A172 (cell line): Measurements from ENCODE around the genes GLIS2, ROGDI and ALG1.

- RAMPAGE, long total RNA: no peak
Measured at GRCh38 chr16:4273884-4274645, 1.2 kb upstream of the TFAP4 start.

- RAMPAGE, long total RNA: no peak
Measured at GRCh38 chr16:4288254-4288960, 15.6 kb upstream of the TFAP4 start.

- RAMPAGE, long total RNA: no peak
Measured at GRCh38 chr16:4314436-4315193, 1.3 kb upstream of the GLIS2 start.

DNA sequence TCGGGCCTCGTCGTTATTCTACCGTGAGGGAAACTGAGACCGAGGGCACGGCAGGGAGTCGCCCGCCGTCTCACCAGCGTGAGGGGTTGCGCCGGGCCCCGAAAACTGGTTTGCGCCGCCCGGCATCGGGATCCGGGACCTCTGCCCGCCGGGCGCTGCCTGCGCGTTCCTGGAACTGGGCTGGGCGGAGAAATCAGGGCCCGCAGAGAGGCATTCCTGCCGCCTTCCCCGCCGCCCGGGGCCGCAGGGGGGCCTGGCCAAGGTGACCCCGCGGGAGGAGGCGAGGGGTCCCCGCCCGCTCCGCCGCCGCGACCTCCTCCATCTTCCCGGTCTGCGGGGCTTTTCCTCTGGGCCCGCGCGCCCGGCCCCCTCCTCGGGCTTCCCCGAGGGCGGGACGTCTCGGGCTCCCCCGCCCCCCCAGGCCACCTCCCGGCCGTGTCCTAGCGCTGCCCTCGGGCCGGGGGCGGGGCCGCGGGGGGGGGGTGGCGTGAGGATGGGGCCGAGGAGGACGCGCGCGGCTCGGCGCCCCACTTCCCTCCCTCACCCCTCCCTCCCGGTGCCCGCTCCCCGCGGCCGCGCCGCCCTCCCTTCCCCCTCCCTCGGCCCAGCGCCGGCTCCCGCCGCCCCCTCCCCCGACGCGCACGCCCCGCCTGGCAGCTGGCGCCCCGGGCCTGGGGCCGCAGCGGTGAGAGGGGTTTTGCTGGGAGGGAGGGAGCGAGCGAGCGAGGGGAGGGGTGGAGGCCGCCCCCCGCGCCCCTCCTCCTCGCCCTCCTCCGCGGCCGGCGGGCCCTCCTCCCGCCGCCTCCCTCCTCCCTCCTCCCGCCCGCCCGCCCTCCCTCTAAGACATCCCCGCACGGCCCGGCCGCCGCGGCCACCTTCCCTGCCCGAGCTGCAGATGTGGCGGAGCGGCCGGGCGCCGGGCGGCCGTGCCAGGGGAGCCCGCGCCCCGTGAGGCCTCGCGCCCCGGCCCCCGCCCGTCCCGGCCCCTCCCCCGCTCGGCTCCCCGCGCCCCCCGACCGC, at the start of gene GLIS2:
TSS of gene GLIS2 (plus strand) at position 874 of the 1,020 bp plus-strand sequence.
- RAMPAGE, long total RNA: no peak

DNA sequence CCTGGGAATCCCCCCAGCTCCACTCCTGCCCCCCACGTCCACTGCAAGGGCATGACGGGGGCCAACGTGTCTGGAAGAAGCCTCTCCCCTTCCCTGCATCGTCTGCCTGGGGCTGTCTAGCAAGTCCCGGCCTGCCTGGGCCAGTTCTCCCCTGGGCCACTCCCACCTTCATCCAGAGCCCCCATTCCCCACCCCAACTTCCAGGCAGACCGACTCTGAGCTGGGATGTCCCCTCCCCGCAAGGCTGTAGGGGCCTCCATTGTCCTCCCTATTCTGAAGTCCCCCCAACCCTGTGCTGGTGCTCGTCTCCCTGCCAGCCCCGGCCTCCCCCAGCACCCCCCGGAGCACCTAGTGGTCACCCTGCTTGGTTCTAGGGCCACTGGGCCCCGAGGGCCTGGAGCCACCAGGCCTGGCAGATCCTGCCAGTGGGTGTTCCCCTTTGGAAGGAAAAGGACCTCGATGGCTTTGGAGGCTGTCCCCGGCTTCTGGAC, 4.7 kb downstream of the GLIS2 start:
- RAMPAGE, long total RNA: no peak

- RAMPAGE, long total RNA: no peak
Measured at GRCh38 chr16:4336902-4337911, 13.9 kb downstream of the PAM16 start.

- RAMPAGE, long total RNA: no peak
Measured at GRCh38 chr16:4344137-4344731, 6.9 kb downstream of the PAM16 start.

DNA sequence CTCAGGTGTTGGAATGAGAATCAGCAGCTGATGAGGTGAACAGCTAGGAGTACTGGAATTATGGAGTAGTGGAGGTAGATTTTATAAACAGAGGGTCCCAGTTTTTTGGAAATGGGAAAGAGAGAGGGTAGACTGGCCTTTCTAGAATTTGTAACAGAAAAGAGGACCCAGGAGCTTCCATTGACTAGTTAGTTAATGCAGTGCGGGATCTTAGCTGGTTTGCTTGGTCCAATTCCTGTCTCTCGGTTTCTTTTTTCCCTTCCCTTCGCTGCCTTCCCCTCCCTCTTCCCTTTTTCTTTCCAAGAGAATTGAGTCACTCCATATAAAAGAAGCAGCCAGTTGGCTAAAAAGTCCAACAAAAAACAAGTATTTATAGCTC, 24.7 kb downstream of the HMOX2 start:
- RAMPAGE, long total RNA: no peak

- RAMPAGE, long total RNA: no peak
Measured at GRCh38 chr16:4521807-4522879, 16.4 kb downstream of the CDIP1 start.

DNA sequence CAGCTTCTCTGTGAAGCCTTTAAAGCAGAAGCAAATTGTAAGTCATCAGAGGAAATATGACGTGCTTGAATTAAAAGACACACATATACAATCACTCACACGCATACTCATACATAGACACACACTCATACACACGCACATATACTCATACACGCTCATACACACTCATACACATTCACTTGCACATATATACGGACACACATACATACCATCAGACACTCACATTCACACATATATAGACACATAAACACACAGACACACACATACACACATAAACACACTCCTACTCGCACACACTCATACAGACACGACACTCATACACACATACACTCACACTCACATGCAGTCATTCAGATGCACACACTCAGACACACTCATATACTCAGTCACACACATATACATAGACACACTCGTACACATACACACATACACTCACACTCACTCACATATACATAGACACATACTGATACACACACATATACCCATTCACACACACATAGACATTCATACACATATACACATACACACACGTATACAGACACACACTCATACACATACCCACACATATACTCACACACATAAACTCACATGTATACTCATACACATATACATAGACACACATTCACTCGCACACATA, 25.0 kb upstream of the NUDT16L1 start:
- RAMPAGE, long total RNA: no peak

DNA sequence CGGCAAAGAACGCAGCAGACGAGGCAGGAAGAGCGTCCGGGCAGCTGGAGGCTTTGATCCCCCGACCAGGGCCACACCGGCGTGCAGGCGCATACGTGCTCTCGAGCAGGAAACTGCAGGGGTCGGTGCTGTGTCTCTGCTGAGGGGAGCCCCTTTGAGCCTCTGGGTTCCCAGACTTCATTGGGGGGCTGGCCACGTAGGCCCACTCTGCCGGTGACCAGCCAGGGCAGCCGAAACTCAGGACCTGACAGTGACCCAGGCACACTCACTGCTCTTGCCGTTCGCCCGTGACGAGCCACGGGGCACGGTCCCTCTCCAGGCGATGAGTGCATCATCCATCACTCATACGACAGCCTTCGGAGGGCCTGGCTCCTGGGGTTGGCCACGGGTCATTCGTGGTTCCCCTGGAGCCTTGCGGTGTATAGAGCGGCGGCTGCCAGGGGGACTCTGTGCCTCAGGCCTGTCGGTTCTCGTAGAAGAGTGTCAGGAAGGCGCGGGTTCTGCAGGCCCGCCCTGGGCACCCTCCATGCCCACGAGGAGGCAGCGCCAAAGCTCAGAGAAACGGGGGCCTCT, 11.3 kb upstream of the NUDT16L1 start:
- RAMPAGE, long total RNA: no peak

GRCh38 chr16:4690576-4691396, 2.6 kb upstream of the NUDT16L1 start:
- RAMPAGE, long total RNA: no peak

GRCh38 chr16:4692550-4693270, 652 bp upstream of the NUDT16L1 start:
- RAMPAGE, long total RNA: no peak

DNA sequence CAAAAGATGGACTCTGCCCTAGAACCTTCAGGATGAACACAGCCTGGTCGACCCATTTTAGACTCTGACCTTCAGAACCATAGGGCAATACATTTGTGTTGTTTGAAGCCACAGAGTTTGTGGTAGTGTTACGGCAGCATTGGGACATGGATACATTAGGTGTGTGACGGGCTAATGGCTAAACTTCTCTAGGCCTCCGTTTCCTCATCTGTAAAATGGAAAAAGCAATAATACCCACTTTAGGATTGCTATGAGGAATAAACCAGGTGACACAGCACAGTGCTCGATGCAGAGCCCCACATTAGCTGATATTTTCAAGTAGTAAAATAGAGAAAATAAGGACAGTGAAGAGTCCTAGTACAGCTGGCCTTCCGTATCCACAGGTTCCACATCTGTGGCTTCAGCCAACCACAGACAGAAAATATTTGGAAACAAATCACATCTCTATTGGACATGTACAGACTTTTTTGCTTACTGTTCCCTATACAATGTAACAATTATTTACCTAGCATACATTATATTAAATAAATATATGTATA, 1.9 kb upstream of the SMIM22 start:
- RAMPAGE, long total RNA: no peak

GRCh38 chr16:4801565-4801987, 857 bp downstream of the ROGDI start:
- RAMPAGE, long total RNA: no peak

DNA sequence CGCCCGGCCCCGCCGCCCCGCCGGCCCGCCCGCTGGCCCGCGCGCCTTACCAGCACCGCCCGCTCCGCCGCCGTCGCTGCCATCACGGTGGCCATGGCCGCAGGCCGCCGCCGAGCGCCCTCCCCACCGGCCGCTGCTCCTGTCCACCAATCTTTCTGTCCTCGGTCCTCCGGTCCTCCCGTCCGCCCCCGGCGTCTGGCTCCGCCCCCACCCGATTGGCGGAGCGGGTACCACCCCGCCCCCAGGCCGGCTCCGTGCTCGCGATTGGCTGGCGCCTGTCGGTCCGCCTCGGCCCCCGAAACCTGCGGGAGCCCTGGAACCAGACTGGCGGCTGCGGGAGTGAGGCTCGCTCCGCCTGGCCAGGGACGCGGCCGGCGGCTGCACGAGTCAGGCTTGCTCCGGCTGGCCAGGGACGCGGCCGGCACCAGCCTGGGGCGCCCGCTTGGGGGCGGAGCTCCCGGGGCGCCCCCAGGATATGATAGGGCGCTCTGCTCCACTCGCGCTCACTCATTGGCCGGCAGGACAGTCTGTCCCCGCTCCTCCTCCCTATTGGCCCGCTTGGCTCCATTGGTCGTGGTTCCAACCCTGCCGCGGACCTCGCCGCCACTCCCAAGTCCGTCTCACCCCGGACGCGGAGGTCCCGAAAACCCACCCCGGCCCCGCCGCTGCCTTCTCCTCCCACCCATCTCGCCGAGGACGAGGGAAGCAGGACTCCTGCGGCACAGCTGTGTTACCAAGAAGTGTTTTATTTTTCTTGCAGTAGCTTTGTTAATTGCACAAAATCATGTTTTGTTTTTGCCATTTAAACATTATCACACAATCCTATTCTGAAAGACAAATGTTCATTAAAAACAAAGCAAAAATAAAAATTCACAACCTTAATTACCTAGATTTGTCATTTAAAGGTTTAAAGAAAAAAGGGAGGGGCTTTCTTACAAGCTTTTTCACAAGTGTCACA, at the start of gene ROGDI:
TSS of gene ROGDI (minus strand) at position 157 of the 958 bp plus-strand sequence.
- RAMPAGE, long total RNA: no peak

DNA sequence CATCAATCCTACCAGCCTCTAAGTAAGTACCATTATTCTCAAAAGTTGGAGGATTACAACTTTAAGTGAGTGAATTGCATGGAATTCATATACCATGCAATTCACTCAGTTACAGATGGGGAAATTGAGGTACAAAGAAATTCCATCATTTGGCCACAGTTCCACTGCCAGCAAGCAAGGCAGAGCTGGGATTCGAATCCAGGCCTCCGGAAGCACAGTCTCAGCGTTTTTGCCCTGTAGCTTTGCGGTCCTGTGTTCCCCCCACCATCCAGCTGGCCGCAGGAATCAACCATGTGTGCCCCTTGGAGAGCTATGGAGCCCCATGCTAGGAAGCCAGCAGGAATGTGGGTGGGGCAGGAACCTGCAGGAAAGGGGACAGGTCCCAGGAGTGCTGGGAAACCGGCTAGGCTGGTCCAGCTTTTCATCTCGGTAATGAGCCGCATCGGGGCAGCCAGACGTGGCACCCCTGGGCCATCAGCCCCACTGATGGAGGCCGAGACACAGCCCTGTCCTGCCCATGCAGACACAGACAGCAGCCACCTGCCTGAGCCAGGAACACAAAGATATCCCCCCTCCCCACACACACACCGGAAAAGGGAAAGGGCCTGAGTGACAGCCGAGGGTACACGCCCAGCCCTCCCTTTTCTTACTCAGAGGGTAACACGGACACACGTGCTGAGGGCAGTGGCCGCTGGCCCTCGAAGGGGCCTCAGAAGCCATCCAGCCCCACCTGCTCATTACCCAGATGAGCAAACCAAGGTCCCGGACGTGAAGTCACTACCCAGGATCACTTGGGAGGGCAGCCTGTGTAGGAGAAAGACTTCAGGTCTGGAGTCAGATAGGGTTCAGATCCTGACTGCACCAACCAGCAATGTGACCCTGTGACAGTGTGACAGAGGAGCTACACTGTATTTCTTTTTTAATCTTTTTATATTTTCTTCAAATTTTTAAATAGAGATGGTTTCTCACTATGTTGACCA, 18.2 kb downstream of the PPL start:
- RAMPAGE, long total RNA: no peak

DNA sequence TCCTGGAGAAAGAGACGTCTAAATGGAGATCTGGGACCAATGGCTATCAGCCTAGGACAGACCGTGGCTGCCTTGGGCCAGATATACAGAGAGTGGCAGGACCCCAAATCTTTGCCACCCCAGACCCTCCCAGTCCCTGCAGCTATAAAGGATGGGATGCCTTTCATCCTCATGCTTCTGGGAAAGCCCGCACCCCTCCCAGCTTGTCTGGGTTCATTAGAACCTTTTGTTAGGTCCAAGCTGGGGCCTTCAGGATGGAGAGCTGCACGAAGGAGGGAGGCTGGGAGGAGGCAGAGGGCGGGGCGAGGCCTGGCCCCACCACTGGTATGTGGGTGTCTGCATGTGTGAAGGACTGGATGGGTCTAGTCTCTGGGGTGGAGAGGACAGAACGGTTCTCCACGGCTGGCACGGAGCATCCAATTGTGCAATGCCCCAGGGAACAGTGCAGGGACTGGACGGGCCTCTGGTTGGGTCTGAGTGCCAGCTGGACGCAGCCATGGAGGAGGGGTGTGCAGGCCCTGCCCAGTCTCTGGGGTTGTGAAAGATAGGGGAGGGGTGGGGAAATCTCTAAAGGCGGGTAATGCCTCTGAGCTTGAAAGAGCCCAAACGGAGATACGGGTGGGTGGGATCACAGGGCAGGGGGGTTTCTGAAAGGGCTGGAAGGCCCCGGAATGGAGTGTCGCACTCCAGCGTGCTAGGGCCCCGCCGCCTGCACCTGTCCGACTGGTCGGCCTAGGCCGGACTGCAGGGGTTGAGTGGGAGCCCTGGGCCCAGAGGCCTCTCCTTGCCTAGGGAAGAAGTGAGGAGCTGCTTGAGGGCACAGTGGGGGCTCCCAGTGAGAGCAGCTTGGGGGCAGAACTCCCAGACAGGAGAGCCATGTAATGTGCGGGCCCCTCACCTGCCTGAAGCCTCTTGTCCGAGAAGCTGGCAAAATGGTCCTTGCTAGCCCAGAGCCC, 1.6 kb downstream of the PPL start:
- RAMPAGE, long total RNA: no peak

DNA sequence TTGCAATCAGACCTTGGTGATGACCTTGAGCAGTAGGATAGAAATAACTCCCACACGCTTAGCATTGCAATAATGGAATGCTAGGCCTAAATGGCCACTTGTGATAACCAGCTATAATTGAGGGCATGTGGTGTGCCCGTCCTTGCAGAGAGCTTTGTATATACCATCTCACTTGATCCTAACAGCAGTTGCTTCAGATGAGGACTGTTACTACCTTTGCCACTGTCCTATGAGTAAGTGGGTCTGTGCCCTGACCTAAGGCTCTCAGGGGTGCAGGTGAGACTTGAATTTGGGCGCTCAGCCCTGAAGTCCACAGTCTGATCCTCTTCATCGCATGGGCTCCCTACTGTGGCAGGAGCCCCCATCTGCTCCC, 30.8 kb downstream of the NAGPA start:
- RAMPAGE, long total RNA: no peak

GRCh38 chr16:5071528-5072577, at the start of gene ALG1:
Gene ALG1 (plus strand): TSS chr16:5071843.
- RAMPAGE, long total RNA: start-site peak on the plus strand at chr16:5071819-5071843, 87 and 114 reads in 2 replicates